UCH-1 (cell line): ENCODE measurements around a stretch of chr14.

- RRBS = 3% methylated on average over 55 of the region's 102 CpGs
Measured at GRCh38 chr14:99270355-99271431, 1.3 kb downstream of the BCL11B start.

GRCh38 chr14:99413118-99413466 is 67.6 kb downstream of the SETD3 start:
- RRBS = no CpG with 5 or more reads among the region's 6 CpGs

DNA sequence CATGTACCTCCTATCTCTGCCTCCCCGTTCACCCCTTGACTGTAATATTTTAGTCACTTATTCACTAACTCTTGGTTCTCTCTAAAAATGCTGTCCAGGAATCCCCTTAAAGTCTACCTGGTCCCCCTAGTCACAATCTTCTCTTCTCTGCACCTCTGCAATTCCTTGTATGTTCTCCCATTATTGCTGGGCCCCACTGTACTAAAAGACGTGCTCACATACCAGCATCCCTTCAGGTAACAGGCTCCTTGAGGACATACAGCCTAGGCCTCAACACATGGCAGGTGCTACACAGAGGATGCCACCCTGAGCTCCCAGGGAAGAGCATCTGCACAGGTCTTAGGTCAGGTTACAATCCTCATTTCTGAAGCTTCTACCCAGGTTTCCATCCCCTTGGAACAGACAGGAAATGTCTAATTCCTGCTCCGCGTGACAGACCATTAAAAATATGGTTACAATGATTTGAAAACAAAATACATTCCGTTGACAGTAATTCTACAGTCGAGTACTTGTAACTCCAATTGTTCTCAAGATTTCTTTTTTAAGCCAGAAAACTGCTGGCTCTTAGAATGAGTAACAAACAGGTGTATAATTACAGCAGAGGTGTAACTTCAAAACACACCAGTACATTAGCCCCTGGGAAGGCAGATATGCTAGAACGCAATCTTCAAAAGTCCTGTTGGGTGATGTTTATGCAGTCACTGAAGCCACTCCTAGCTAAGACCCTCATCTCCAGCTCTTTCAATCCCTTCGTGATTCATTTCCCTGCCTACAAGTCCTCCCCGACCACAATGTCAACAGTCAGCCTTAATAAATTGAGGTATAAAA is 11.8 kb downstream of the SETD3 start:
- RRBS = no CpG with 5 or more reads among the region's 9 CpGs

DNA sequence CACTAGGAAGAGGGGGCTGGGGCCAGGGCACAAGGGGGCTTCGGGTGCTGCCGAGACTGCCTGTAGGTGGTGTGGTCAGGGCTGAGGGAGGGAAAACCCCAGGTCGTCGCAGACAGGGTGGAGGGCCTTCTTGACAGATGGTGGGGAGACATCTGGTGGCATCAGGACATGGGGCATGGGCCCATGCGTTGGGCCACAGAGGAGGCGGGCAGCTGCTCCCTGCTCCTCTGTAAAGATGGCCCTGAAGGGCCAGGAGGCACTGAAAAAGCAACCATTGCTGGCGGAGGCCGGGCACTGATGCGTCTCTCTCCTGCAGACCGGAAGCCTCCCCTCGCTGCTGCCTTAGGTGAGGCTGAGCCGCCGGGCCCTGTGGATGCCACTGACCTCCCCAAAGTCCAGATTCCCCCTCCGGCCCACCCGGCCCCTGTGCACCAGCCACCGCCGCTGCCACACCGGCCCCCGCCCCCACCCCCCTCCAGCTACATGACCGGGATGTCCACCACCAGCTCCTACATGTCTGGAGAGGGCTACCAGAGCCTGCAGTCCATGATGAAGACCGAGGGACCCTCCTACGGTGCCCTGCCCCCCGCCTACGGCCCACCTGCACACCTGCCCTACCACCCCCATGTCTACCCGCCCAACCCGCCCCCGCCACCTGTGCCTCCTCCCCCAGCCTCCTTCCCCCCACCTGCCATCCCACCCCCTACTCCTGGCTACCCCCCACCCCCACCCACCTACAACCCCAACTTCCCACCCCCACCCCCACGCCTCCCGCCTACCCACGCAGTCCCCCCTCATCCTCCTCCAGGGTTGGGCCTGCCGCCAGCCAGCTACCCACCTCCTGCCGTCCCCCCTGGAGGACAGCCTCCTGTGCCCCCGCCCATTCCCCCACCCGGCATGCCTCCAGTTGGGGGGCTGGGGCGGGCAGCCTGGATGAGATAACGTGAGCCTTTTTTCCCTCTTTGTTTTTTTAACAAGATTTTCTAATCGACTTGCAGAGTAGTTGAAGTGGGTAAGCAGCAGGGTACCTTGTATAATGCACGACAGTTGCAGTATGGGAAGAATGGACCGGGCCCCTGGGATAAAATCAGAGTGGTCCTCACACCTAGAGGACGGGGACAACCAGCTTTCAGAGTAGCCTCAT is 29.0 kb downstream of the CCNK start:
- RRBS = over 99% methylated on average over 7 of the region's 40 CpGs

DNA sequence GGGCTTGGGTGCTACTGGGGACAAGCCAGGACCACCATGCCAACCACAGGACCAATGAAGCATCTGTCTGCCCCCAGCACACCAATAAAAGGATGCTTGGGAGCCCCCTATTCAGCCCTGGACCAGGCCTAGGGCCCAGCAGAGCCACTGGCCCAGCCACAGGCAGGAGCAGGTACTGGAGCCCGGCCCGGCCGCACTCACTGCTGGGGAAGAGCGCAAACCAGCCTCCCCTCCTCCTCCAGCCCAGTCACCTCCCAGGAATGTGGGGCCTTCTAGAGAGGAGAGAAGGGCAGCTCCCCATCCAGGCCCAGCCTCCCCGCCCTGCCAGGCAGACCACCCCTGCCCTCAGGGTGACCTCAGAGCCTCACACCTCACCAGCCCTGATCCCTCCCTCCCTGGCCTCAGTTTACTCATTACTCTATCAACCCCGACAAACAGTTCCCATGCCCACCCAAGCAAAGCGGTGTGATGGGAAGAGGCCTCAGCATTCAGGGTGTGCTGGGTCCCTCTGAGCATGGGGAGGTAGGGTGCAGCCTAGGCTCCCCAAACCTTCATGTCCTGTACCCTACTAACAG is 56.2 kb downstream of the CCNK start:
- RRBS = no CpG with 5 or more reads among the region's 7 CpGs

- RRBS = 75% methylated on average over 3 of the region's 9 CpGs
Measured at GRCh38 chr14:99619957-99620480, 16.0 kb upstream of the CCDC85C start.

GRCh38 chr14:99772870-99773414 is 20.3 kb upstream of the EML1 start:
- RRBS = no CpG with 5 or more reads among the region's 4 CpGs

DNA sequence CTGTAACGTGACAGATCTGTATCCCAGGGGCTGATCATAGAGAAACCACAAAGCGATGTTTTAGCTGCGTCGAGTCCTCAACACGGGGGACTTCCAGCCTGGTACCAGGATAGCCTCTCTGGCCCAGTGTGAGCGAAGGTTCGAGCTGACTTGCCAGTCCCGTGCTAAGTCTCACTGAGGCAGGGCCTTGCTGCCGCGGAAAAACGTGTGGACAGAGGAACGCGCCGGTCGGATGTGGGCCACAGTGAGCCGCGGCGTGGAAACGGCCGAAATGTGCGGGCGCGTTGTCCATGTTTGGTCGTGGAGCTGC is 628 bp upstream of the EML1 start:
- RRBS = no CpG with 5 or more reads among the region's 24 CpGs

GRCh38 chr14:99949405-99949883 is 115.8 kb upstream of the EVL start:
- RRBS = no CpG with 5 or more reads among the region's 8 CpGs

- RRBS = no CpG with 5 or more reads among the region's 10 CpGs
Measured at GRCh38 chr14:100066253-100066668, 1.0 kb downstream of the EVL start.

DNA sequence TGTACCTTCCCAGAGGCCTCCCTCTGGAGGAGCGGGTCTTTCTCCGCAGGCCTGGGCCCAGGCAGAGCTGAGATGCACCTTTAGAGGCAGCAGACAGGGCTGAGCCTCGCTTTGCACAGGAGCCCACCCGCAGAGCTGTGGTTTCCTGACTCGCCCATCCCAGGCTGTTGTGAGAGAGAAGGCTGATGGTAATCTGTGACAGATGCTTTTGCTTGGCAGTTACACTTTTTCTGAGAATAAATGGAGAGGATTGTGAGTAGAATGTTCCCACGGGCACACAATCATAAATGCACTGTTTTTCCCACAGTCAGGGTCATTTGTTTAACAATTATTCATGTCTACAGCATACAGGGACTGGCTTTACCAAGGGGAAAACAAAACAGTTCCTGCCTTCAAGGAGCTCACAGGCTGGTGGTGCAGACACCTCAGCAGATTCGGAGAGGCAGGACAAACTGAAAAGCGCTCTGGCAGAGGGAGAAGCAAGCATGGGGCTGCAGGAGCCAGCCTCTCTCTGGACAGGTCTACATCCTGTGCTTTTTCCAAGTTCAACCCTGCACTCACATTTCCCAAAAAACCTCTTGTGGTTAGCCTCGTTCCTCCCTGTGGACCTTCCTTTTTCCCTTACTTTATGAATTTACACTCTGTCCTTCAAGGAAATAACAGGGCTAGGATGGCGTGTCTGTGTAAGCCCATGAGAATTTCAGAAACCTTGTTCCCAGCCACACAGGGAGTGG is 14.0 kb downstream of the EVL start:
- RRBS = no CpG with 5 or more reads among the region's 10 CpGs

DNA sequence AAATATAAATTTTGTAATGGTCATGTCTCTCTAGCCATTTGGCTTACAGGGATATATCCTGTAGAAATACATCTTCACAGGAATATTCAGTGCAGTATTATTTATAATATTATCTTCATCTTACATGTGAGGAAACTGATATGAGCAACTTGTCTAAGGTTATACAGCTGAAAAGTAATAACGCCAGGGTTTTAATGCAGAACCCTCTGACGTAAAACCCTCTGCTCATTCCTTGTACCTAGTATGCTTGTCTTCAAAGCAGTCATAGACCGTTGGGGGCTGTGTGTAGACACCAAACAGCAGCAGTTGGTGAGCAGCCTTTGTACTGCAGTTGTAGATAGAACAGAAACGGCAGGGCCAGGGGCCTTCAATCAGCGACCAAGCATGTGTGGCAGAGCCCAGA is 28.0 kb downstream of the EVL start:
- RRBS = no CpG with 5 or more reads among the region's 5 CpGs

DNA sequence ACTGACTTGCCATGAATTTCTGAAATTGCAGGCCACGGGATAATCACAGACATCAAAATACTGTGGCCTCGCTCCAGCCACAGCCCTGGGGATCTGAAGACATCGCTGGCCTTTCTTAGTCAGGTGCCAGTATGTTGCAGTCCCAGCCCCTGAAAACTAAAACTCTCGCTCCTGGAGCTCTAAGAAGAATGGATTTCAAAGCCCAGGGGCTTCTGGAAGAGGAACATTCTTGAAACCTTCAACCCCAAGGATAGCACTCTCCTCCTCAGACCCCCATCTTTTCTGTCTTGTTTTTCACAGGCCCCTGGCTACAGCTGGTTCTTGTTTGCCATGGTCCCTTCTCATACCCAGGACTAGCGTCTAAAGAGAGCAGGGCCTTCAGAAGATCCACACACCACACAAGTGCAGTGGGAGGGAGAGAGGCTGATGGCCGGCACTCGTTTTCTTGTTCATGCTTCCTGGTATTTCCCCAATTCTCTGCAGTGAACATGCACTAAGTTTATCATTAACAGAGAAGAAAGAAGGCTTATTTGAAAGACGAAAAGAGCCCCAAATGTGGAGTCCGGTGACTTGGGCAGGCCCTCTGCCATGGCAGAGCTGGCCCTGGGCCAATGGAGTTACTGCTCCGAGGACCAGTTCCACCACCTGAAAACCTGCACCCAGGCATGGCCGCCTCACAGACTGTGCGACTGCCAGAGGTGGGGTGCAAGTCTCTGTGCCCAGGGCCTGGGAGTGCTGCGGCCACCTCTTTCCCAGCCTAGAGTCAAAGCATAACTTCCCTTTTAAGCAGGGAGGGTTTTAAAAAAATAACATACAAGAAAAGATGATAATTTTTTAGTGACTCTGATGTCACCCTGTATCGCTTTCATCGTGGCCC is 25.0 kb downstream of the DEGS2 start:
- RRBS = no CpG with 5 or more reads among the region's 15 CpGs

DNA sequence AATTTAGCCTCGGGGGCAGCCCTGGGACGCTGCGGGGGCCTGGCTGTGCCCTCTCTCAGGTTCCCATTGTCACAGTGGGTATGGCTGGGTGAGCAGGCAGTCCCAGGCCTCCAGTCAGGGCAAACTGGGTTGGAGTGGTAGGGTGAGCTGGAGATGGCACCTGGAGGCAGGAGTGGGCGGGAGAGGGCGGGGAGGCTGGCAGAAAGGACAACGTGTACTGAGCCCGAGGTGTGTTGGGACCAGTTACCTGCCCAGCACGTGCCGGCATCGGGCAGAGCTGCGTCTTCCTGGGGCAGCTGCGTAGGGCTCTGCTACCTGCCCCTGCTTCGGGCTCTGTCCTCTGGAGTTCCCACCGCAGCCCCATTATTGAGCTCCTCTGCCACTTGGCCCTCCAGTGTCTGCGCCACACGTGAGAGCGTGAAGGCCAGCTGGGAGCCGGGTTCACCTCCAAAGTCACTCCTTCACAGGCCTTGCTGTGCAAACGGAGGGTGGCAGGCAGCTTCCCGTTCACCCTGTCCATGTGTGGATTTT is 7.6 kb upstream of the SLC25A29 start:
- RRBS = no CpG with 5 or more reads among the region's 20 CpGs

DNA sequence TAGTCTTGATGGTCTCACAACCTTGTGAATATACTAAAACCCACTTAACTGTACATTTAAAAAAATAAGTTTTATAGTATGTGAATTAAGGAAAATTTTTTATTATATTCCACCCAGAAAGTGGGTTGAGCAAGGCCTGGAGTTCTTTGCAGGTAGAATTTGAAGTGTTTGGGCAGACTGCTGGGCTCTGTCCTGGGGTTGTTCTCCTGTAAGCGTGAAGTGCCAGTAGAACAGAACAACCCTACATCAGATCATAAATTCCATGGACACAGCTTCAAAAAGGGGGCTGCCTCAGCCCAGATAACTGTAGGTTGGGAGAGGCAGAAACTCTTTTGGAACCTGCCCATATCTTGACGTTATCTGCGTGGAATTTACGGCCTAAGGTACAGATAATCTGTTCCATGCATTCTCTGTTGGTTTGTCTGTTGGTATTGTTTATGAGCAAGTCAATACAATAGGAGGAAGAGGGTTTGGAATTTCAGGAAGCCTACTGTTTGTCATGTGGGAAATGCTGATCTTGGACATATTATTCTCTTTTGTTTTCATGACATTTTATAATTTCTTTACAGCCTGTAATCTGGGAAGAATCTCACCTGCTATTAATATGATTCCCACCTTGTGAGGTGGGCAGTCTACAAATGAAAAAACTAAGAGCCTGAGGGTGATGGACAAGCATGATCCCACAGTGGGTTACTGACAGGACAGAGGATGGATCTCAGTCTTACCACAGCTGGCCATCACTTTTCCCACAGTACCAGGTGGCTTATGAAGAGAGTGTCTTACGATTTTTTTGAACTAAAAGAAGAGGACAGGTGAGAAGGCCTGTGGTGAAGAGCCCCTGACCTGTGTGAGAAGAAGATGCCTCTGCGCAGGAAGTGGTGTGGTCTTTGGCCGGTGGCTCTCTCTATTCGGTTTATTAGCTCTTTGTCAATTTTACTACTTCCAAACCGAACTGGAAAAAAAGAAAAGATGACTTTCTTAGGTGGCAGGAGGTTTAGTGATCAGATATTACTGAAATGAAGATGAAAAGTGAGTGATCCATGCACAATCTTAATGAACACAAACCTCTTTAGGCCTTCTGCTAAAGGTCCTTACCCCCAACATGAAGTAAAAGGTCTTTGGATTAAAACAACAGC is 15.1 kb downstream of the WARS1 start:
- RRBS = no CpG with 5 or more reads among the region's 9 CpGs

DNA sequence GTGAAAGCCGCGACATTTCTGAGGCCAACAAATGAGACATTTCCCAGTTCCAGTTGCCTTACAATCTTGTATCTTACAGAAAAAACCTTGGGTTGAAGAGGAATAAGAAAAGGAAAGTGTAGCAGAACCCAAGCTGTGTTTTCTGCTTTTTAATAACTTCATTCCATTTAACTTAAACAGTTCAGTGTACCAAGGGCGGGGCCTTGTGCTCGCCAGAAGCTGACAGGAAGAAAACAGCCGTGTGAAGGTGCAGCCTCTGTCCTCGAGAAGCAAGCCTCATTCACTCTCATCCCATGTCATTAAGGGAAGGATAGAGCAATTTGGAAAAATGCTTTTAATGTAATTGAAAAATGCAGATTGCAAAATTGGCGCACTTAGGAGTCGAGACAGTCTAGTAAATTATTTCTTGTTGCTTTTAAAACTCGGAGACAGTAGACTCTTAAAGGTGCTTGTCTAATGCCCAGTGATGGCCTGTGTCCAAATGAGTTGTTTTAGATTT is 12.4 kb downstream of the WDR25 start:
- RRBS = no CpG with 5 or more reads among the region's 9 CpGs

DNA sequence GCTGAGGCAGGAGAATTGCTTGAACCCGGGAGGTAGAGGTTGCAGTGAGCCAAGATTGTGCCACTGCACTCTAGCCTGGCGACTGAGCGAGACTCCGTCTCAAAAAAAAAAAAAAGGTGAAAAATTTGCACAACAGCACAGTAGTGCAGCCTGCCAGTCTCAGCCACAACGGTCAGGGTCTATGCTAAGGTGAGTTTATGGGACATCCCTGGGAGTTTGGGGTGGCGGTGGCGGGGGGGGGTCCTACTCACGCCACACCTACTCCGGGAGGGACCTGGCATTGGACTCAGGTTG is 42.2 kb downstream of the WDR25 start:
- RRBS = no CpG with 5 or more reads among the region's 9 CpGs

GRCh38 chr14:100440853-100441318 is 64.6 kb downstream of the WDR25 start:
- RRBS = no CpG with 5 or more reads among the region's 4 CpGs

- RRBS = no CpG with 5 or more reads among the region's 11 CpGs
Measured at GRCh38 chr14:100471777-100472322, 95.6 kb downstream of the WDR25 start.

GRCh38 chr14:100568594-100569145 is 18.5 kb downstream of the BEGAIN start:
- RRBS = 8% methylated on average over 27 of the region's 74 CpGs